Measurements from ENCODE around the genes PYM1, RPS26, MYL6 and PTGES3.

- RRBS = no CpG with 5 or more reads among the region's 4 CpGs
Observed at GRCh38 chr12:55706115-55706696, 1.5 kb downstream of the ITGA7 start.

DNA sequence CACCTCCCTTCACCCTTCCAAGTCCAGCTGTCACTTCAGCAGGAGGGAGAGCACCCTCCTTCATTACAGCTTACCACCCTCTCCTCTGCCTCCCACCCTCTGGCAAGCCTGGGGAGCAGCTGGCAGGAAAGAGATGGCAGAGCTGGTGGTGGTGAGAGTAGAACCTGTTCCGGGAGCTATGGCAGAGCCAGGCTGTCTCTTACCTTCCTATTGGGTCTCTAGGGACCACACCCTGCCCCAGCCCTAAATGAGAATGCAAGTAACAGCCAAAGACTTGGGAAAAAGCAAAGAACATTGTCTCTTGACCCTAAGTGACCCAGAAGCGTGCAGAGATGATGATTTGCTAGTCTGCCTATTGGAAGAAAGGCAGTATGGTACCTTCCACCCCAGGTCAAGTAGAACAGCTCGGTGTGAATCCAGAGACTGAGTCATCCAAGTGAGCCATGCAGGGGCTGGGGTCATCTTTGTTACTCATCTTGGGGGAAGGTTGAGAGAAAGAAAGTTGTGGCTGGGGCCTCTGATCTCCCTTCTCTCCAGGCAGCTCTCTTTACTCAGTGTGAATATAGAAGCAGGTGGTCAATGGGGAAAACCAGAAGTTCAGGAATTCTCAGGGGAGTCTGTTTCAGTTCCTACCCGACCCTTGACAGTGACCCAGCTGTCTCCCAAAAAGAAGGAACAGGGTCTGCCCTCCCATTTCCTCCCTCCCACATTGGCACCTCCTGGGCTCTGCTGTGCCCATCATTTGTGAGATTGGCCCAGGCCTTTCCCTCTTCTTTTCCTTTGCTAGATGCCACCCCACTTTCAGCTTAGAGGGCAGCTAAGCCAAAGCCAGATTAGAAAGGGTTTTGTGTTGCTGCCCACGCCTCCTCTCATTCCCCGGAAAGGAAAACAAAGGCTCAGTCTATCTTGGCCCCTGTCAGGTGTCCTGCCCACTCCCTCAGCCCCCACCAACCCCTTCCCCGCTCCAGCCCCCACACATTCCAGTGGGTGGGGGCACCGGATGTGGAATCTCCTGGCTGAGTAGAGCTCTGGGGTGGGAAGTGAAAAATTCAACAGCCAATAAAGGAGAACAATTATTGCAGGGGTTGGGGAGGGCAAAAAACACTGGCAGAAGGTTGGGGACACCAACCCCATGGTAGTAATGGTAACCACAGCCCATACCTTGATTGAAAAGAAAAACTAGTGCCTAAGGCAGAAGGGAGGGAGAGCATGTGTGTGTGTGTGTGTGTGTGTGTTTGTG lies 1.9 kb downstream of the BLOC1S1 start:
- RRBS = no CpG with 5 or more reads among the region's 8 CpGs

- RRBS = no CpG with 5 or more reads among the region's 3 CpGs
Observed at GRCh38 chr12:55777627-55777983, 34.7 kb downstream of the GDF11 start.

GRCh38 chr12:55927614-55928390 lies at the start of gene PYM1:
TSS of gene PYM1 (minus strand) at chr12:55927894.
- RRBS = under 1% methylated on average over 7 of the region's 41 CpGs

GRCh38 chr12:56041699-56042776 lies at the start of gene RPS26:
TSS of gene RPS26 (plus strand) at chr12:56041918.
- RRBS = 1% methylated on average over 12 of the region's 63 CpGs

DNA sequence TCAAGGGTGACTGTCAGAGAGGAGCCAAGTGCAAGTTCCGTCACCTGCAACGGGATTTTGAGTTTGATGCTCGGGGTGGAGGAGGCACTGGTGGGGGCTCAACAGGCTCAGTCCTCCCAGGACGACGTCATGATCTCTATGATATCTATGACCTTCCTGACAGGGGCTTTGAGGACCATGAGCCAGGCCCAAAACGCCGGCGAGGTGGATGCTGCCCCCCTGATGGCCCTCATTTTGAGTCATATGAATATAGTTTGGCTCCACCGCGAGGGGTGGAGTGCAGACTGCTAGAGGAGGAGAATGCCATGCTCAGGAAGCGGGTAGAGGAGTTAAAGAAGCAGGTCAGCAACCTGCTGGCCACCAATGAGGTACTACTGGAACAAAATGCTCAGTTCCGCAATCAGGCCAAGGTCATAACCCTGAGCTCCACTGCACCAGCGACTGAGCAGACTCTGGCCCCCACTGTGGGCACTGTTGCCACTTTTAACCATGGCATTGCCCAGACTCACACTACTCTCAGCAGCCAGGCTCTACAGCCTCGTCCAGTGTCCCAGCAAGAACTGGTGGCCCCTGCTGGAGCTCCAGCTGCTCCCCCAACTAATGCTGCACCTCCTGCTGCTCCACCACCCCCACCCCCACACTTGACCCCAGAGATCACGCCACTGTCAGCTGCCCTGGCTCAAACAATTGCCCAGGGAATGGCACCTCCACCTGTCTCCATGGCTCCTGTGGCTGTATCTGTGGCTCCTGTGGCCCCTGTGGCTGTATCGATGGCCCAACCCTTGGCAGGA lies 3.1 kb downstream of the ZC3H10 start:
- RRBS = no CpG with 5 or more reads among the region's 16 CpGs

GRCh38 chr12:56157608-56158534 lies at the start of gene MYL6:
TSS of gene MYL6 (plus strand) at chr12:56158359.
- RRBS = under 1% methylated on average over 5 of the region's 41 CpGs

DNA sequence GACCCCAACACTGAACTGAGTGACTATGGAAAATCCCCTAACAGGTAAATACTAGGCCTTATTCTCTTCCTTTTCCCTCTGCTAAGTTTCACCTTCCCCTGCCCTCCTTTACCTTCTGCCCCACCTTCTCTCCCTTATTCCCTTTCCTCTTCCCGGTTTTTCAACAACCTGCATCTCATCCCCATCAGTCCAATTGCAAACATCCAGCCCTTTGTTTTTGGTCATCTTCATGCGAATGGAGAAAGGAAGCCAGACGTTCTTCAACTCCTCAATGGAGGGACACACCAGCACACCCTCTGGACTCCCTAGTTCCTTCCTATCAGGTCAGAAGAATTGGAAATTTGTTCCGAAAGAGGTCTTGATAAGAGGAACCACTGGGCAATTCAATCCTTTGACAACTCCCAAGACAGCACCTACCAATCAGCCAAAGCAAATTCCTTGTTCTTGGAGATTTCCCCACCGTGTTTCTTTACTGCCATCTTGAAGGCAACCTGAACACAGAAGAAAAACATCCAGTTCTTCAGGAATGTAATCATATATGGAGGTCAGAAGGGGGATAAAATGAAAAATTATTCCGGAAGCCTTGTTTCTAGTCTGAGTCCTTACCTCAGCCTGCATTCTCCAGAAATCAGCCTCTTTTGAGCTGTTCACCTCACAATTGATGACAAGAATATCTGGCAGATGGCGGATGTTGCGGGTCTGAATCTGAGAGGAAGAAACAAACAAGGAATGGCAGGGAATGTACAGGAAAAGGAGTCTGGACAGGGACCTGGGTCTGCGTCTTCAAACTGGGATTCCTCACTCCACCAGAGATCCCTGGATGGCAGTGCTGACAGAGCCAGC lies 7.3 kb upstream of the CNPY2 start:
- RRBS = no CpG with 5 or more reads among the region's 9 CpGs

DNA sequence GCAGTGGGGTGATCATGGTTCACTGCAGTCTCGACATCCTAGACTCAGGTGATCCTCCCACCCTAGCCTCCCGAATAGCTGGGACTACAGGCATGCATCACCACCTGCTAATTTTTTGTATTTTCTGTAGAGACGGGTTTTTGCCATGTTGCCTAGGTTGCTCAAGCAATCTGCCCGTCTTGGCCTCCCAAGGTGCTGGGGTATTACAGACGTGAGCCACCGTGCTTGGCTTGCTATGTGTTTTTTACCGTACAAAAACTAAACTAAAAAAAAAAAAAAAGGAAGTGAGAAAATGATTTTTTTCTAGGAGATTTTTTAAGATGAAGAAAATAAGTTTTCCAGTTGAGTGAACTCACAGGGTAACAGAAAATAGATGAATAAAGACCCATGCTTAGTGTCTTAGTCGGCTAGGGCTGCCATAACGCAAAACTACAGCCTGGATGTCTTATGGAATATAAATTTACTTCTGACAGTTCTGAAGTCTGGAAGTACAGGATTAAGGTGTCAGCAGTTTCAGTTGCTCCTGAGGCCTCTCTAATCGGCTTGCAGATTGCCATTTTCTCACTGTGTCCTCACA lies 13.2 kb upstream of the APOF start:
- RRBS = no CpG with 5 or more reads among the region's 10 CpGs

DNA sequence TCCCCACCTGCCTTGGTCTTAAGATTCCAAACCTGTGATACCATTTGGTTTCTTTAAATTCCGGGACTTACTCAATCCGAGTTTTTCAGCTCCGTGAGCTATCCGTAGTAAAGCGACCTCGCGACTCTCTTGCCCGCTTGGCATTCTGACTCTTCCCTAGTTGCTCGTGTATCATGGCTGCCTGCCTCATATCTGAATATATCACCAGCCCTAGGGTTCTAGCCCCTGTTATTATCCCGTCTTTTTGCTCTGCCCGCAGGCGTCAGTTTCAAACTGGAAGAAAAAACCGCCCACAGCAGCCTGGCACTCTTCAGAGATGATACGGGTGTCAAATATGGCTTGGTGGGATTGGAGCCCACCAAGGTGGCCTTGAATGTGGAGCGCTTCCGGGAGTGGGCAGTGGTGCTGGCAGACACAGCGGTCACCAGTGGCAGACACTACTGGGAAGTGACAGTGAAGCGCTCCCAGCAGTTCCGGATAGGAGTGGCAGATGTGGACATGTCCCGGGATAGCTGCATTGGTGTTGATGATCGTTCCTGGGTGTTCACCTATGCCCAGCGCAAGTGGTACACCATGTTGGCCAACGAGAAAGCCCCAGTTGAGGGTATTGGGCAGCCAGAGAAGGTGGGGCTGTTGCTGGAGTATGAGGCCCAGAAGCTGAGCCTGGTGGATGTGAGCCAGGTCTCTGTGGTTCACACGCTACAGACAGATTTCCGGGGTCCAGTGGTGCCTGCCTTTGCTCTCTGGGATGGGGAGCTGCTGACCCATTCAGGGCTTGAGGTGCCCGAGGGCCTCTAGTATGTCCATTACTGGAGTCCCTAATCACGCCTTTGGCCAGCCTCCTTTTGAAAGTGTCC lies 630 bp downstream of the SPRYD4 start:
- RRBS = 40% methylated on average over 4 of the region's 27 CpGs

- RRBS = no CpG with 5 or more reads among the region's 8 CpGs
Observed at GRCh38 chr12:56643171-56644017, 2.4 kb downstream of the ATP5F1B start.

- RRBS = no CpG with 5 or more reads among the region's 2 CpGs
Observed at GRCh38 chr12:56660965-56661279, 15.1 kb upstream of the ATP5F1B start.

DNA sequence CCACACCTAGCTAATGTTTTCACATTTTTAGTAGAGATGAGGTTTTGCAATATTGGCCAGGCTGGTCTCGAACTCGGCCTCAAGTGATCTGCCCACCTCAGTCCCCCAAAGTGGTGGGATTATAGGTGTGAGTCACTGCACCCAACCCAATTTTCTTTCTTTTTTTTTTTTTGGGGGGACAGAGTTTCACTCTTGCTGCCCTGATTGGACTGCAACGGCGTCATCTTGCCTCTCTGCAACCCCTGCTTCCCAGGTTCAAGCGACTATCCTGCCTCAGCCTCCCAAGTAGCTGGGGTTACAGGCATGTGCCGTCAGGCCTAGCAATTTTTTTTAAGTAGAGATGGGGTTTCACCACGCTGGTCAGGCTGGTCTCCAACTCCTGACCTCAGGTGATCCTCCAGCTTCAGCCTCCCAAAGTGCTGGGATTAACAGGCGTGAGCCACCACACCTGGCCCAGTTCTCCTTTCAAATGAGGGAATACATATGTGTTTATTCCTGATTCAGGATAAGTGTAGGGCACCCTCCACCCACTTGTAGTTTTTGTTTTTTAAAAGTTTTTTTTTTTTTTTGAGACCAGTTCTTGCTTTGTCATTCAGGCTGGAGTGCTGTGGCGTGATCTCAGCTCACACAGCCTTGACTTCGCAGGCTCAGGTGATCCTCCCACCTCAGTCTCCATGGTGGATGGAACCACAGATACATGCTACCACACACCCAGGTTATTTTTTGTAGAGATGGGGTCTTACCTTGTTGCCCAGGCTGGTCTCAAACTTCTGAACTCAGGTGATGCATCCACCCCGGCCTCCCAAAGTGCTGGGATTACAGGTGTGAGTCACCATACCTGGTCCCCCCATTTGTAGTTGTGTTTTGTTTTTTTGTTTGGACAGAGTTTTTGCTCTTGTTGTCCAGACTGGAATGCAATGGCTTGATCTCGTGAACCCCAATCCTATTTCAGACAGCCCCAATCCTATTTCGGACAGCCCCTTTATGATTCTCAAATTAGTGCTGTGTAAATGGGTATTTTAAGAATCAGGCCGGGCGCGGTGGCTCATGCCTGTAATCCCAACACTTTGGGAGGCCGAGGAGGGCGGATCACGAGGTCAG lies 7.5 kb downstream of the PTGES3 start:
- RRBS = no CpG with 5 or more reads among the region's 19 CpGs

- RRBS = under 1% methylated on average over 26 of the region's 71 CpGs
Observed at GRCh38 chr12:56687713-56688419, at the start of gene PTGES3. TSS of gene PTGES3 (minus strand) at chr12:56688284.

GRCh38 chr12:56985679-56986094 lies 8.6 kb upstream of the GPR182 start:
- RRBS = no CpG with 5 or more reads among the region's 6 CpGs

DNA sequence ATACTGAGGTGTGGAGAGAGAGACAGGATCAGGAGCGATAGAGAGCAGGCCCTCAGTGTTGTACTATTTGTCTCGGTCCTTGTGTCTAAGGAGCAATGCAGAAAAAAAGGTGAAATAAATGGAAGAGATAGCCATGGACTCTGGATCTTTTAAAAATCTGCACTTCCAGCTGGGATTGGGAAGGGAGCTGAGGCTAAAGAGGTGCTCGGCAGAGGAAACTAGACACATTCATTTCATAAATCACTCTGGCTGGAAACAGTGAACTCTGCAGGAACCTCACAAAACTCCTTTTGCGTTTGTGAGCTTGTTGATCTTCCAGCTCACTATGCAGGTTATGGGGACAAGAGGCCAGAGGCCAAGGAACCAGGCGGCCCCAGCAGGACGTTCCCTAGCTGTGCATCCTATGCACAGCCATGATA lies 2.3 kb downstream of the GPR182 start:
- RRBS = no CpG with 5 or more reads among the region's 6 CpGs

- RRBS = no CpG with 5 or more reads among the region's 2 CpGs
Observed at GRCh38 chr12:57031055-57031353, 14.7 kb upstream of the TAC3 start.

DNA sequence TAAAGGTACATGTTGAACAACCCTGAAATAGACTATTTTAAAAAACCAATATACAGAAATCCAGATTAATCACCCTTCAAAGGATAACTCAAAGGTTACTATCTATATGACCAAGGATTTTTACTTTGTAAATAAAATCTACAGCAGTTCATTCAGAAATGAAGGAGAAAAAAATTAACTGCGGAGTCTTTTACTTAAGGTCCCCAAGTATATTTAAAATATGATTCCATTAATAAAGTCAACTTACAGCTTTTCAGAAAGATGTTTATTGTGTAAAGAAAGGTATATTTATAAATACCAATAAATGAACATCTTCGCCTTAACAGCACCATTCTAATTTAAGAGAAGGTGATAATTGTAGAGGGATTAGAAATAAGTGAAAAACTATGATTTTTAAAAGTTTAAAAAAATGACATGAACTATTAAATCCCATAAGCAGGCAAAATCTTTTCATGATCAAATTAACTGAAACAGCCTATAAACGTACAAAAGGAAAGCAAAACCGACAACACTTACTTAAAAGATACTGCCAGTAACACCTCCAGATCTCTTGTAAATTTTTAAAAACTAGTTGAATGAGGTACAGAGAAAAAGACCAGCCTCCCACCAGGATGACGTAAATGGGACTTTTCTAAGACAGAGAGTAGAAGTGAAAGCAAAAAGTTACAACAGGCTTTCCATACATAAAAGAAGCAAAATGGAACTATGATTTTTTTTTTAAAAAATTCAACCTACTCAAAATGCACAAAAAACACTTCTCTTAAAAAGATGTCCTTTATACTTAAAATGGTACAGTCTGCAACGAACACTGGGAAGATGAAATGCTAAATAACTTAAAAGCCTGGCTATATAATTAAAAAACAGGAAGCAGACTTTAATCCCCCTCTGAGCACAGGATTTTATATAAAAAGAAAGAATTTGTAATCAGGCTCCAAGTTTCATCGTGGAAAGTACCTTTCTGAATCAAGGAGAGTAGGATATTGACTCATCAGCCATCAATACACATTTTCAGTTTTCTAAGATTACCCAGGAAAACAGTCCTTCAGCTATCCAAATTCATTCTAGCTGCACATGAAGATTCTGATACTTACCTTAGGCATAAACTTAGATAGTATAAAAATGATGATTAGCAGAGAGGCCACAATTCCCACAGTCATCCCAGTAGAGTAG lies 14.0 kb upstream of the MYO1A start:
- RRBS = no CpG with 5 or more reads among the region's 7 CpGs

- RRBS = no CpG with 5 or more reads among the region's 14 CpGs
Observed at GRCh38 chr12:57085664-57086537, 3.0 kb upstream of the NAB2 start.

All from retinal pigment epithelial cell (primary cell).